Right ventricle myocardium (tissue), 1 donor: ENCODE results near the genes ZDHHC23 and DRD3.

DNA sequence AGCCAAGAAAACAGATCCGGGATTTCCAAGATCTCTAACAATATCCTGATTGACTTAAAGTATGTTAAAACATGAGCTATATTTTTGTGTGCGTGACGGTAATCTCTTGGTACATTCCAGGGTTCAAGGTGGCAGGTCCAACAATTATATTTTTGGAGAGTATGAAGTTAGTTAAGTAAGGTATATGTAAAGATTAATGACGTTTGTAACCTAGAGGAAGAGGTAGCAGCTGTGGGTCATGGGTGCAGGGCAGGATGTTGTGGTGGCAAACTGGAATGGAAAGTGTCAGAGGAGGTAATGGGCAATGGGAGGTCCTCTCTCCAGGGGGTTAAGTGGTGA lies 931 bp upstream of the CD200R1L start:
- PRO-cap, 2 experiments, result no peak in any of the 2 experiments

DNA sequence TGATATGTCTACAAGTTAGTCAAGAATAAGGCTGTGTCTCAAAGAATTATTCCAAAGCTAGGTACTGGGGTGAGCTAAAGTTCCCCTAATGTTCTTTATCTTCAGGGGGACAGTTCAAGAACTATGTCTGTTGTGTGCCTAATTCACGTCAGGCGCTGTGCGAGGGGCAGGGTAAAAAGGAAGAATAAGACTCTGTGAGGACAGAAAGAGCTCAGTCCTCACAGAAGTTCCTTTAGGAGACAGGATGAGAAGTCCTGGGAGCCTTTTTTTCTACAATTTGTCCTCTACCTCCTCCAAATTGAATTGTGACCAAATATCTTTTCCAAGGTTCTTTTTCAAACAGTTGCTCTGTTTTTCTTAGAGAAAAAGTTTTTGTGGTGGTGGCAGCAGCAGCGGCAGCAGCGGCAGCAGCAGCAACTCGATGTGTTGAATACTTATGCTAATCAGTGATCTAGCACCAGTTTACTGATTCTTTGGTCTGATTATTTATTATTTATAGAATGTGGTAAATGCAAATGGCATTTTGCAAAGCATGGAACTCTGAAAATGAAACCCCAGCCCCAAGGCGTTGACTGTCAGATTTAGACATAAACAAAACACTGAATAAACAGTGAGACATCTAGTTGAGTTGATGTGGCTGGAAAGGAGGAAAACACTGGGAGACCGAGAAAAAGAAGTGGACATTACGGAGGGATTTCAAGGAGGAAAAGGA lies 59.9 kb upstream of the NEPRO start:
- PRO-cap, 2 experiments, result no peak in any of the 2 experiments

- PRO-cap, 2 experiments, result no peak in any of the 2 experiments
Measured at GRCh38 chr3:113147546-113148443, 63.6 kb upstream of the BOC start.

DNA sequence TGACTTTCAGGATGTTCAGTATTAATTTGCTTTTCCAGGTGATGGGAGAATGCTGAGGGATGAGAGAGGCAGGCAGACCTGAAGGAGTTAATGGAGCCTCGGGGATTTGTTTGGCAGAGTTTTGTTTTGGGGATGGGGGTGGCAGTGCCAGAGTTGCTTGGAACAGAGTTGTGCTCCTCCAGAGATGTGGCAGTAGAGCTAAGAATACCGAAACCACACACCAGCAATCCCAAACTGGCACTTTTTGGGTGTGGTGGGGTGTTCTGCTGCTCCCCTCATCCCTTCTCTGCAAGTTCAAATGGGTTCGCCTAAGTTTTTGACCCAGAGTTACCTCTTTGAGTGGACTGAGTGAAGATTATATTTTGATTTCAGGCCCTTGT lies 1.5 kb downstream of the BOC start:
- PRO-cap, 2 experiments, result no peak in any of the 2 experiments

DNA sequence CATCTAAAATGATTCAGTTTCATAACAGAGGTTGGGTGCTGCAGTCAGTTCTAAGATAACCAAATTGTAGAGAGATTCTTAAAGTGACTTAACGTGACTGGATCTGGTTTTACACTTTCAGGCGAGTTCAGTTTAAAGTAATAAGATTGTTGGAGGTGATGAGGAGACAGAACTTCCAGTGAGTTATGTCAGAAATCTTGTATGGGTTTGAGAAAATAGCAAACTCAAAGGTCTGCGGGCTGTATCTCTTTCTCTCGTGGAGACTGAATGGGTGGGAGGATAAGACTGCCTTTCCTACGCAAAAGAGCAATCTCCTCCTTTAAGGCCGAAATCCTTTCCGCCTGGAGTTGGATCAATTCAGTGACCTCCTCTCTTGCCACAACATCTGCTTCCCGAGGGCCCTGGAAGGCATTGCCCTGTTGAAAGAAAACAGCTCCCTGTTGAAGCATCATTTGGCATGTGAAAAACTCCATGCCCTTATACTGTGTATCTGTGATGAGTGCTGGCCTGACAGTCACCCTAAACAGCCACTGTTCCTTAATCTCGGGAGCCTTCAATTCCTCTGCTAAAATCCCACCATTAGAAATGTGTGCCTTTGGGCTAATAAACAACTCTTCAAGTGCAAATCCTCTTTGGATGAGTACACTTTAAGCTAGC lies 80.1 kb downstream of the BOC start:
- PRO-cap, 2 experiments, result no peak in any of the 2 experiments

- PRO-cap, 2 experiments, result no peak in any of the 2 experiments
Measured at GRCh38 chr3:113536550-113537295, 4.4 kb downstream of the SIDT1 start.

GRCh38 chr3:113557543-113558117 lies 25.3 kb downstream of the SIDT1 start:
- PRO-cap, 2 experiments, result no peak in any of the 2 experiments

GRCh38 chr3:113897303-113898046 lies 50.3 kb upstream of the ZDHHC23 start:
- PRO-cap, 2 experiments, result no peak in any of the 2 experiments

GRCh38 chr3:113947596-113948352 lies at the start of gene ZDHHC23:
Gene ZDHHC23 (plus strand): TSS chr3:113948013.
- PRO-cap, 2 experiments, result peak in 2 of 2 experiments; most common plus-strand start chr3:113947951 (in 2); most common minus-strand start chr3:113947694 (in 2)

- PRO-cap, 2 experiments, result no peak in any of the 2 experiments
Measured at GRCh38 chr3:114005312-114005928, 50.9 kb downstream of the CCDC191 start.

- PRO-cap, 2 experiments, result no peak in any of the 2 experiments
Measured at GRCh38 chr3:114178647-114179157, at the start of gene DRD3. Gene DRD3 (minus strand): TSS chr3:114179052.

- PRO-cap, 2 experiments, result no peak in any of the 2 experiments
Measured at GRCh38 chr3:114221416-114222038, 15.9 kb downstream of the ZNF80 start.

- PRO-cap, 2 experiments, result no peak in any of the 2 experiments
Measured at GRCh38 chr3:114406309-114406660, 112.5 kb downstream of the TIGIT start.

DNA sequence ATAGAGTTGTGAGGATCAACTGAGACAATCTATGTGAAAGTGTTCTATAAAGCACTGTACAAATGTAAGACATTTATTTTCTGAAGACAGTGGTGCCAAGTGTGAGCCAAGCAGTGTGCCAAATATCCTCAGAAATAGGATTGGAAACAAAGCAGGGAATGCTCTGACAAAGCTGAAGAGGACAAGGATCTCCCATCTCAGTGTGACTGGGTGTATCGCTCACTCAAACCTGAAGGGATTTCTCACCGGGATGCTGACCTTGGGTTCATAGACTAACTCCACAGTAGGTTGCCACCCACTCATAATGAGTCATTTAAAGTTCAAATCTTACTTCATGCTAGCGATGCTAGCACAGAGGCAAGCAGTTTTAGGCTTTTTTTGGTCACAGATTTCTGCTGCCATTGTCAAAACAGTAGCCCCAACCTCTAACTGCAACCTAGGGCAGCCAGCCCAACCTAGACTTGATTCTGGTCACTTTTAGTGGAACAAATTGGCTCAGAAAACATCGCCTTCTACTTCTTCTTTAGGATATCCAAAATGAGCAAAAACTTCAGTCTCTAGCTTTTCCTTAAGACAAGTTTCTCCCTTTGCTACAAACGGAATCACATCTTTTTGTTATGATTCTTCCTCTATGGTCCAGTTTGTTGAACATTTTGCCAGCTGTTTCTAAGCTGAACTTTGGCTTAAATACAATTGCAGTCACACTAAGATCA lies 118.6 kb downstream of the TIGIT start:
- PRO-cap, 2 experiments, result no peak in any of the 2 experiments

- PRO-cap, 2 experiments, result no peak in any of the 2 experiments
Measured at GRCh38 chr3:114623228-114623621, 329.4 kb downstream of the TIGIT start.

DNA sequence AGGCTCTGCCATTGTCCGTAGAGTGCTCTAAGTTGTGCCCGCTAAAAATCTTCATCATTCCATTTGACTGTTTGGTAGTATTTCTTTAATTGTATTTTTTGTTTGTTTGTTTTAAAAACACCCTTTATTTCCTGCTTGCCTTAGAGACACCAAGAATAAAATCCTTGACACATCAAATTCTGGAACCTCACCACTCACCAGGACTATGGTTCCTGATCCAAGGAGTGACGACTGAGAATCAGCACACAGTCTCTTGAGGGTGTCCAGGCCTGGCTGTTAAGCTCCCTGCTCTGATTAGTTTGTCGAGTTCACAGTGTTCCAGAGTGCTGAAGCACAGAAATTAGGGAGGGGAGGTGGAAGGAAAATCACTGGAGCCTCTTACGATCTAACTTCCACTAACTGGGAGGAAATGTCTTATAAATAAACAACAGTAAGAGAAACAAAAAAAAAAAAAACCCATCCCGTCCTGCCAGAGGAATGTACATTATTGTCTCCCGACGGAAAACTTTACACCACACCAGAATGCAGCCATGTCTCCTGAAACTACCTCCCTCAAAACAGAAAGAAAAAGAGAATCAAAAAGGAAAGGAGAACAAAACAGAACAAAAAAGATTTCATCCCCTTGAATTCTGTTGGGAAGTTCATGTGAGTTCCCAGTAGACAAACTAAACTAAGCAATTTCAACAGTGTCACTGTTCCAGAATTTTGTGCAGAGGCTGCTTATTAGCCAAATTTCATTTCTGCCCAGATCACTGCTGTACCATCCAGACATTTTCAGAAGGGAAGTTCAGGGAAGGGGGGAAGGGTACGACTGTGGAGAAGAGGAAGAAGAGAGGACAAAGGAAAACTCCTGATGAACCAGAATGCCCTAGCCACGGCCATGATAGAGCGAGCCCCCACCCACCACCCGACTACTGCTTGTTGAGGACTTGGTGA lies 330.4 kb downstream of the TIGIT start:
- PRO-cap, 2 experiments, result peak in 2 of 2 experiments; most common plus-strand start position 305 of the sequence (in 2); most common minus-strand start position 292 of the sequence (in 2)

GRCh38 chr3:114746350-114746807 lies 400.7 kb downstream of the ZBTB20 start:
- PRO-cap, 2 experiments, result no peak in any of the 2 experiments

DNA sequence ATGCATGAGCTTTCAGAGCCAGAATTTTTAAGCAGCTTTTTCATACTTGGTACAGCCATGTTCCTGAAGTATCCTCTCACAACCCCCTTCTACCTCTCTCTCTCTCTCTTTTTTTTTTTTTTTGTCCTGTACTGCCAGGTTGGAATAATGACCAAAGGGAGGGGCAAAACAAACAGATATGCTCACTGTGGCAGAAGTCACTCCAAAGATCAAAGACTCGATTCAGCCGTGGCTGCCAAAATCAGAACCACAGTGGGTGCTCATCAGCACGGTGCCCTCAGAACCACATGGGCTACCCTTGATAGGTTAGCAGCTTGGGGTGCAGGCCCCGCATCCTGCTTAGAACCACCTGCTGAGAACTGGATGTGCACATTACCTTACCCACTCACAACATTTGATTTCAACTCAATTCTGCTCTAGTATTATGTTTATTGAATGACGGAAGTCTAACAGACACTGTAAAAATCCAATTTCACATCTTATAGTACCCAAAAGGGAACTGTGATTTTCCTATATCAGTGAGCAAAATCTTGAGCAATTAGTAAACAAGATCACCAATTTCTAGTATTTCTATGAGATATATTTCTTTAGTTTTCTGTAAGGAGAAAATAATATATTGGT lies 382.8 kb downstream of the ZBTB20 start:
- PRO-cap, 2 experiments, result no peak in any of the 2 experiments

DNA sequence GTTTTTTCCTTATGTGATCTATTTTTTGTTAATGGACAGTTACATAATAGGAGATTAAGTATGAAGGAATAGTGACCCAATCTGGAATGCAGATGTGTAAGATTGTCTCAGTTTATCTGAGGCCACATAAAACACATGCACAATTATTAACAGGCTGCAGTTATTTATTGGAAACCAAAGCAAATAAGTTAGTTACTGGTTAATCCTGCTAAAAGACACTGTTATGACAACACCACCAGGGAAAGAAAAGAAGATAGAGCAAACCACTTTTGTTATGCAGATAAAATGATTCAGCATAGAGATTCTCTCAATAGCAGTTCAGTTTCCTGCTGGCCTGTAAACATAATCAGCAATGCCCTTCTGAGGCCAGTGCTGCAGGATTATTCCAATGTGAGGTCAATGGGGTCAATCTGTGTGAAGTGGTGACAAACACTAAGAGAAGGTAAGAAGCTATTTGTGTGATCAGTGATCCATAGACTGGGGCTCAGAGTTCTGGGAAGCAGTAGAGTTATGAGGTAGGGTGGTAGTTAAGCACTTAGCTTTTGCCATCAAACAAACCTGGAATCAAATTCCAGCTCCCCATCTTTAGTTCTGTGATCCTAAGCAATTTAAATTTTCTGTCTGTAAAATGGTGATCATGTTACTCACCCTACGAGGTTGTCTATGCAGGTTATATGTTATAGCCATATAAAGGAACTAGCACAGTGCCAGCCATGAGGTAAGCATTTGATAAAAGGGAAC lies 244.3 kb downstream of the ZBTB20 start:
- PRO-cap, 2 experiments, result no peak in any of the 2 experiments

GRCh38 chr3:115009318-115010207 lies 137.5 kb downstream of the ZBTB20 start:
- PRO-cap, 2 experiments, result no peak in any of the 2 experiments